ENCODE measurements around a stretch of chr1.

DNA sequence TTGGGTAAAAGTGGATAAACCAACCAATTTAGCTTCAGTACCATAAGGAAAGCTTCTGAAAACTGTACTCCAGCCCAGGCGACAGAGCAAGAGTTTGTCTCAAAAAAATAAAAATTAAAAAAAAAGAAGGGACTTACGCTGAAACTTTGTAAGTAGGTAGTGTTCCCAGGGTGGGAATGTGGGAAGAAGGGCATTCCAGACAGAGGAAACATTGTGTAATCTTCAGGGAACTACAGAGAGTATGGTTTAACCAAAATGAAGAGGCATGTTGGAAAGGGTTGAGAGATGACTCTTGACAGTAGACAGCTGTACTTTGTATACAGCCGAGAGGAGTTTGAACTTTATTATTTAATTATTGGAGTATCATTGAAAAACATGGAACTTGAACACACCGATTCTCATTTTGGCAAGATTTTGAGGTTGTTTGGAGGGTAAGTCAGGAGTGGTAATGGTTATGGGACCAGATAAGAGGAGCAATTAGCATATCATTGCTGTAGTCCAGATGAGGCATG, 43.1 kb downstream of the PPP2R5A start:
- PRO-cap, 2 experiments = no peak in any of the 2 experiments

DNA sequence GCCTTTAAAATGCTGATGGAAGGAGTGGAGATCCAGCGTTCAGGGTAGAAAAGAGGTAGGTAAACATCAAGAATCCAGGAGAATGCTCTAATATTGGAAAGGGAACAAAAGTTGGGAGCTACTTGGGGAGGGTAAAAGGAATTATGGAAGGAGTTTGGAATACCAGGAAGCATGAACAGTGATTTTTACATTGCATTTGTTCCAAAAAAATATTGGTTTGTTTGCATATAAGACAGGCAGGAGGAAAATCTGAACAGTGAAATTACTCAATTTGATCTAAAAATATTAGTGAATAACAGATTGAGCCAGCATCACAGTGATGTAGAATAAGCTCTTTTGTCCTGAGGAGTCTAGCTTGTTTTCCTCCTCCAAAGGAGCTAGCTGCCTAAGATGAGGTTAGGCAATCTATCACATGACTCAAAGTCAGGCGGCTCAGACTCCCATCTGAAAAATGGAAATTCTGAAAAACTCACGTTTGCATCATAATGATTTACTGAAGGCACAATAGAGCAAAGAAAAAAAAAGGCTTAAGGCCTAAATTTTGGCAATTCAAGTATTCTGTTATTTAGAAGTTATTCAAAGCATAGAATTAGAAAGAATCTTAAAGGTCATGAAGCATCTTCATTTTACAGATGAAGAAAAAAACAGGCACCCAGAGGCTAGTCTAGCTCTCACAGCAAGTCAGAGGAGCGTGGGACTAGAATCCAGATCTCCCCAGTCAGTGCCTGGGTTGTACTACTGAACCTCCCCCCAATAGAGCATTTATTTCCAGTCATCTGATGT, 62.7 kb upstream of the ATF3 start:
- PRO-cap, 2 experiments = no peak in any of the 2 experiments

DNA sequence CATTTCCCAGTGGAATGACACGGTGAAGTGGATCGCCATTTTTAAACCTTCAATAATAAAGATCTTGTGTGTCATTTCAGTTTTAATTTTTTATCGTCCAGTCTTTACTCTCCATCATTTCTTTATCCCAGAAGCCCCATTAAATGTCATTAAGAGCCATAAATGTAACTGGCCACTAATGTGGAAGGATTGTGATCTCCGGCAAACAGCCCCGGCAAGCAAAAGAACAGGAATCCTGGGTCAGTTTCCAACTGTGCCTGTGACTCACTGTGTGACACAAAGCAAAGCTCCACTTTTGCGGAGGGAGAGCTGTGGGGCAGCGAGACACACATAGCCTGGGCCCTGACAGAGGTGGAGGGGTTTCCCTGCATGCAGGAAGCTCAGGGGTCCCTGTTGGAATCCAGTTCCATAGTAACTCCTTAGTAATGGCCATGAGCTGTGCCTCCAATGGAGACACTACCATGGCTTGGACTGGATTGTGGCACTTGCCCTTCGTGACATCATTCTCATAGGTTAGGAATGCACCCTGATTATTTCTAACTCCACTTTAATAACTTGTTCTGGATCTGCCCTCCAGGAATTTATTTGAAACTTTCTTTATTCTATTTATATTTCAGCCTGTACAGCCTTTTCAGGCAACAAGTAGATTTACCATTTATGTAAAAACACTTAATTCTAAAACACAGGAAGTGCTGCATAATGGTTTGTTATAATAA, 47.1 kb upstream of the ATF3 start:
- PRO-cap, 2 experiments = no peak in any of the 2 experiments

DNA sequence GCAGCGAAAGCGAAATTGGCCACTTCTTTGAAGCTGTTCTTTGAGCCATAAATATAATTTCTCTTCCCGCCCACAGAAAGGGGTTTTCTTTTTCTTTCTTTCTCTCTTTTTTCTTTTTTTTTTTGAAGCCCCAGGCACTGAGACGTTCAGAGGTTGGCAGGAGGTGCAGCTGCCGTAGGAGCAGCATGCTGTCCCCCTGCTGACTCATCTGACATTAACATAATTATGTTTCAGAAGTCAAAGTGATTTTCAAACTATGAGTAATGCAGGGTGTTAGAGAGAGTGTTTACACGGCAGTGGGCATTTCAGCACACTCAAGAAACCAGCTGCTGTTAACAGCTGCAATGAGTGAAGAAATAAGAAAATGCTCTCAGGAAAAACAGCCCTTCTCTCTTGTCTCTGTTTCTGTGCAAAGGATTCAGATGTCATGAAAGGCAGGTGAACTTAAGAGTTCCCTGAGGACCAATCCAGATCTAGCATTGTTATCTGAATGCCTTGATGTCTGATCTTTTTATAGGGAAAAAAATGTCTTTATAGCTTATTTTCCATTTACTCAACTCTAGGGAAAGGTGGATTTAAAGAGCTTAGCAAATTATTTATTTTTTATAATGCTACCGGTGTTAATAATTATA, 41.4 kb upstream of the ATF3 start:
- PRO-cap, 2 experiments = peak in 2 of 2 experiments; most common minus-strand start position 210 of the sequence (in 1)

GRCh38 chr1:212597396-212597902, 11.1 kb upstream of the ATF3 start:
- PRO-cap, 2 experiments = no peak in any of the 2 experiments

DNA sequence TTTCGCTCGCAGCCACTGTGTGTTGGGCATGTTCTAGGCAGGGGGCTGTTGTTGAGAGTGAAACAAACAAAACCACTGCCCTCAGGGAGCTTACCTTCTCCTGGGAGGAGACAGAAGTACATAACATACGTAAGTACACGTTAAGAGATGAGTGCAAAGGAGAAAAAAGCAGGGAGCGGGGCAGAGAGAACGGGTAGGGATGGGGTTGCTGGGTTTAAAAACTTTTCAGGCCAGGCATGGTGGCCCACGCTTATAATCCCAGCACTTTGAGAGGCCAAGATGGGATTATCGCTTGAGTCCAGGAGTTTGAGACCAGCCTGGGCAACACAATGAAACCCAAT, 6.7 kb downstream of the ATF3 start:
- PRO-cap, 2 experiments = no peak in any of the 2 experiments

- PRO-cap, 2 experiments = peak in 1 of 2 experiments; most common minus-strand start chr1:212728801 (in 1)
These were observed 29.0 kb upstream of the BATF3 start for GRCh38 chr1:212728613-212728991.

- PRO-cap, 2 experiments = no peak in any of the 2 experiments
These were observed 7.1 kb downstream of the TATDN3 start for GRCh38 chr1:212798620-212799461.

GRCh38 chr1:212857633-212857962, 477 bp upstream of the FLVCR1 start:
- PRO-cap, 2 experiments = peak in 1 of 2 experiments; most common minus-strand start chr1:212857869 (in 1)

DNA sequence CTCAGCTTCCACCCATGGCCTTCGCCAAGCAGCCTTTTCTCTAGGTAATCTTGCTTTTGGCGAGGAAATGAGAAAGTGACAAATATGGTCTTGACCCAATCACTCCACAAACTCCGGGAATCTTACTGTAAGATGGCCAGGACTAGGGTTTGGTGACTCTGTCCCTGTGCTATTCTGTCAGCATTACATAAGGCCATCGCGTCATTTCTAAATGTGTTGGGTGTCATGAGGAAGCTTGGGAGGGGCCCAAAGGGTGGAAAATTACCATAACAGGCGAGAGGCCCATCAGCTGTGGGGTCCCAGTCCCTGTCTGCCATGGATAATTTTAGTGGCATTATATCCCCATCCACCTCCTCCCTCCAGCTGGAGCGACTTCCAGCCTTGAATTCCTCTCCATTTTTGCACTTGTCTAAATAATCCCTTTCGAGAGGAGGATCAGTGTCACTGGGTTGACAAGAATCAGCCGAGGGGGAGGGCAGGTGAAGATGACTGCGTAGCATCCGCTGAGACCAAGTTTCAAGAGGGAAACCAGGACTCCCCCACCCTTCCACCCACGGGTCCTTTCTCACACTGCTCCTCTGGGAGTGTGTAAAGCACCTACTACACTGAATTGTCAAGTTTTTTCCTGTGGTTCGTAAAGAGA, 29.0 kb downstream of the VASH2 start:
- PRO-cap, 2 experiments = no peak in any of the 2 experiments

DNA sequence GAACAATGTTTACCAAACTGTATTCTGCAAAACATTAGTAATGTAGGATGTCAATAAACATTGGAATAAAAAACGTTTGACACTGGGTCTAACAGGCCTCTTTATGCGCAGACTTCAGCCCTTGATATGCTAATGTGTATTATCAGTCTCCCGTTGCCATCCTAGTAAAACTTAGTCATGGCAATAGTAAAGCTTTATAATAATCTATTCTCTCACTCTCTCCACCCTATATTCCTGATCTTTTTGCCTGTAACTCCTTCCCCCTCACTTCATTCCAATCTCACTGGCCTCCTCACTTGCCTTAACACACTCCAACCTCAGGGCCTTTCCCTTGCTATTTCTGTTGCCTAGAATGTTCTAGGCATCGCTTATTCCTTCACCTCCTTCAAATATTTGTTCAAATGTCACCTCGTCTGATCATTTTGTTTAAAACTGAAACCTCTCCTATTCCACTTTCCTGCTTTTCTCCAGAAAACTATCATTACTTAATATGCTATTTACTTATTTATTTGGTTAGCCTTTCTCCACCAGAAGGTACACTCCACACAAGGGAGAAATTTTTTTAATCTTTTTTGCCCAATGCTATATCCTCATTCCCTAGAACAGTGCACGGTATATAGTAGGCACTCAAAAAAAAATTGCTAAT, 10.0 kb downstream of the ANGEL2 start:
- PRO-cap, 2 experiments = no peak in any of the 2 experiments

DNA sequence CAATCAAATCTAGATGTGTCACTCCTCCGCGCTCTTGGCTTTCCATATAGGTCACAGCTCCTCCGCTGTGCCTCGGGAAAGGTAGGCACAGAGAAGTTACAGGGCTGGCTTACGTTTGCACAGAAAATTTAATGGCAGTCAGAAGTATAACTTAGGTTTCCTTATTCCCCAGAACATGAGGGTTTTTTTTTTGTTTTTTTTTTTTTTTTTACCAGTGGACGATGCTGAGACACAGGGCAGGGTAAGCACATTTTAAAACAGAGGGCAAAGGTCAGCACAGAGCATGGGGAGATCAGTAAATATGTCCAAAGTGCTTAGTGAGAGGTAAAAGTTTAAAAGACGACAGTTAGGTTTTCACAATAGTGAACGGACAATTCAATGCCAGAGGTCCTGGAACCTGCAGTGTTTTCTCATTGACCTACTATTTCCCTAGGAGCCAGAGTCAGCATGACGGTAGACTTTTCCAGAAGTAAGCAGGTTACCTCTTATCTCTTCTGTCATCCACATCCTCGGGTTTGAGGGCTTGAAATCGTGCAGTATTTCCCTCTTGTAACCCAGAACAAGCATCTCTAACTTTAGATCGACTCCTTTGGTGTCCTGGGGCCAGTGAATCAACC, 258.9 kb upstream of the PROX1 start:
- PRO-cap, 2 experiments = no peak in any of the 2 experiments

- PRO-cap, 2 experiments = no peak in any of the 2 experiments
These were observed 62.7 kb downstream of the PROX1 start for GRCh38 chr1:214050363-214050933.

DNA sequence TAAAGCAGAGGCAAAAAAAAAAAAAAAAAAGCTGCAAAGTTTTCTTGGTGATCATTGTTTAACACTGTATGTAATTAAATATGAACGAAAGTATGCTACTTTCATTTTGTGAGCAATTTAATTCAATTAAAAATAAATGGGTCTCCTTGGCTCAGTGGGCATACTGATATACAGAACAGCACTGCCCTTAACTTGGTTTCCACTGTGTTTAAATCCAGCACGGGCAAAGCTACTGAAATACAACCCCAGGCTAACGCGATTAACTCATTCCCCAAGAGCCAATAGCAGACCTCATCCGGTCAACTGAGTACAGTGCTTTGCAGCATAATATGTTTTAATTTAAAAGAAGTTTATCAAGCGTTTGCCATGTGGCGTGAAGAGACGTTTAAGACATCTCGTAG, 118.5 kb downstream of the PROX1 start:
- PRO-cap, 2 experiments = no peak in any of the 2 experiments

GRCh38 chr1:214123088-214123501, 135.3 kb downstream of the PROX1 start:
- PRO-cap, 2 experiments = no peak in any of the 2 experiments

- PRO-cap, 2 experiments = no peak in any of the 2 experiments
These were observed 139.0 kb downstream of the PROX1 start for GRCh38 chr1:214126557-214127294.

DNA sequence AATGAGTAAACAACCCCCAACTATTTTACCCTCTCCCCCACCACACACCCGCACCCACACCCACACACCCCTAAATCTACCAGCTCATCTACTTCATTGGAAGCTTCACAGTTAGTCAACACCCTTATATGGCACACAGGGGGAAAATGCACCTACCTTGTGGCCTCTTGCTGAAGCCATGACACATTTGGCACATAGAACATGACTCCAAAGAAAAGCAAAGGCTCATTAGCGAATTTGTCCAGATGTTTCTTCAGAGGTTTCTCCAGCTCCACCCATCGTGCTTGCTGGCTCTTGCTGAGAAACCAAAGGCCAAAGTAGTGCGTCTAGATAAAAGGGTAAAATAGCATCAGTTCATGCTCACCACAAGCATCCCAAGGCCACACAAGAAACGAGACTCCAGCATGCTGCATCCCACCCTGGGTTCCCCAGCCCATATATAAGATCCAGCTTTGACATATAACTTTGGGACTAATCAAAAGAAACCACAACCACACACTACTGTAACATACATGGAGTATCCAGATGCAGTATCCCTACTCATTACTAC, 99.7 kb downstream of the PTPN14 start:
- PRO-cap, 2 experiments = no peak in any of the 2 experiments

GRCh38 chr1:214550494-214550903, 903 bp downstream of the PTPN14 start:
- PRO-cap, 2 experiments = no peak in any of the 2 experiments

DNA sequence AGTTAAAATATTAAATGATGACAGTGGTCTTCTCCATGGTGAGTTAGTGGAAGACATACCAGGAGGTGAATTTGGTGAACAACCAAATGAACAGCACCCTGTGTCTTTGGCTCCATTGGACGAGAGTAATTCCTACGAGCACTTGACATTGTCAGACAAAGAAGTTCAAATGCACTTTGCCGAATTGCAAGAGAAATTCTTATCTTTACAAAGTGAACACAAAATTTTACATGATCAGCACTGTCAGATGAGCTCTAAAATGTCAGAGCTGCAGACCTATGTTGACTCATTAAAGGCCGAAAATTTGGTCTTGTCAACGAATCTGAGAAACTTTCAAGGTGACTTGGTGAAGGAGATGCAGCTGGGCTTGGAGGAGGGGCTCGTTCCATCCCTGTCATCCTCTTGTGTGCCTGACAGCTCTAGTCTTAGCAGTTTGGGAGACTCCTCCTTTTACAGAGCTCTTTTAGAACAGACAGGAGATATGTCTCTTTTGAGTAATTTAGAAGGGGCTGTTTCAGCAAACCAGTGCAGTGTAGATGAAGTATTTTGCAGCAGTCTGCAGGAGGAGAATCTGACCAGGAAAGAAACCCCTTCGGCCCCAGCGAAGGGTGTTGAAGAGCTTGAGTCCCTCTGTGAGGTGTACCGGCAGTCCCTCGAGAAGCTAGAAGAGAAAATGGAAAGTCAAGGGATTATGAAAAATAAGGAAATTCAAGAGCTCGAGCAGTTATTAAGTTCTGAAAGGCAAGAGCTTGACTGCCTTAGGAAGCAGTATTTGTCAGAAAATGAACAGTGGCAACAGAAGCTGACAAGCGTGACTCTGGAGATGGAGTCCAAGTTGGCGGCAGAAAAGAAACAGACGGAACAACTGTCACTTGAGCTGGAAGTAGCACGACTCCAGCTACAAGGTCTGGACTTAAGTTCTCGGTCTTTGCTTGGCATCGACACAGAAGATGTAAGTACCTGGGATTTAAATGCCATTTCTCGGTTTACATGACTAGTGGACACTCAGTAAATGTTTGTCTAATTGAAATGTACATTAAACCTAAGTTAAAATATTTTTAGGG, 39.7 kb downstream of the CENPF start:
- PRO-cap, 2 experiments = no peak in any of the 2 experiments

GRCh38 chr1:214934174-214934721, 148.3 kb upstream of the KCNK2 start:
- PRO-cap, 2 experiments = no peak in any of the 2 experiments

Data from Metastatic Liver Carcinoma in the Adrenal Gland (tissue), 2 donors.